Parietal lobe (tissue), 2 donors: ENCODE measurements around a stretch of chr2.

GRCh38 chr2:138500537-138501033 is 985 bp upstream of the SPOPL start:
- RAMPAGE, long total RNA, result no peak

DNA sequence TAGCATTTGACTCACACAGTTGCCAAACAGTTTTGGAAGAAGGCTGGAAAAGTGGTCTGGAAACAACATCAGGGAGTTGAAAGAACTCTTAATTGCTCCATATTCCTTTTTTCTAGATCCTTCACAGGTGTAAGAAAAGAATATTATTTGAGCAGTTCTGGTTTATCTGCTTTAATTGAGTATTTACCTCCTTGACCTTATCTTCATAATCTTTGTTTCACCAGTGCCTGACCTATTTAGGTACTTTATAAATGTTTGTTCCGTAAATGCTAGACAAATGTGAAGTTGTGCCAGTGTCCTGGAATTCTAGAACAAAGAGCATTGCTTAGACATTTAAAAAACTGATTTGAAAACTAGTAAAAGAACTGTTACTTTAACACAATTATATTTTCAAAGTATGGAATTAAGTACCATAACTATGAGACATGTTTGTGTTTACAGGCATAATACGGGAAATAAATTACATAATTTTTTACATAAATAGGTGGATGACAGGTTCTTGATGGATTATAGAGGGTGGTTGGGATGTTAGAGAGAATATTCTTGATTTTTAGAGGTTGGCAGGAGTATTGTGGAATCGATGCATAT is 15.2 kb downstream of the SPOPL start:
- RAMPAGE, long total RNA, result no peak

GRCh38 chr2:142716417-142717113 is 160.9 kb upstream of the KYNU start:
- RAMPAGE, long total RNA, result no peak

- RAMPAGE, long total RNA, result no peak
These were observed 58.0 kb downstream of the KYNU start for GRCh38 chr2:142935432-142935936.

DNA sequence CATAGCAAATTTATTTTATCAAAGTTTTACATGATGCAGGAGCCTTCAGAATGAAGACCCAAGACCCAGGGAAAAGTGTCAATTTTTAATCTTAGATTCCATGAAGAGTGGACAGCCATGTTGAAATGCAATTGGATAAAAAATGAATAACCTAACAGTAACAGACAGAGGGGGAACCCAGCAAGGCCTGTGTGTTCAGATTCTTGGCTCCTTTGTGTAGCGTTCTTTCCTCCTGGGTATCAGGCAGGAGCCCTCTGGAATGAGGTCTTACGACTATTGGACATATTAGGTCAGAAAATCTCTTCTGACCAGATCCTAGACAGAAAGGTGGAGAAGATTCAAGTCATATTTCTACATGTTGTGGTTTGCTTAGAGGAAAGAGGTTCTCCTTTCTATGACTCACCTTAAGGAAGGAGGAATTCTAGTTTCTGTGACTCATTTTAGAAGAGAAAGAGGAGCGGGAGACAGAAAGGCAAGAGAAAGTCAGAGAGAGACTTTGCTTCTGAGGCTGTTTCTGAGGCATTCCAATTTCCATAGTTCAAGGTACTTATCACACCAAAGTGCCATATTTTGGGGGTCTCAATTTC is 431.2 kb downstream of the GTDC1 start:
- RAMPAGE, long total RNA, result no peak

DNA sequence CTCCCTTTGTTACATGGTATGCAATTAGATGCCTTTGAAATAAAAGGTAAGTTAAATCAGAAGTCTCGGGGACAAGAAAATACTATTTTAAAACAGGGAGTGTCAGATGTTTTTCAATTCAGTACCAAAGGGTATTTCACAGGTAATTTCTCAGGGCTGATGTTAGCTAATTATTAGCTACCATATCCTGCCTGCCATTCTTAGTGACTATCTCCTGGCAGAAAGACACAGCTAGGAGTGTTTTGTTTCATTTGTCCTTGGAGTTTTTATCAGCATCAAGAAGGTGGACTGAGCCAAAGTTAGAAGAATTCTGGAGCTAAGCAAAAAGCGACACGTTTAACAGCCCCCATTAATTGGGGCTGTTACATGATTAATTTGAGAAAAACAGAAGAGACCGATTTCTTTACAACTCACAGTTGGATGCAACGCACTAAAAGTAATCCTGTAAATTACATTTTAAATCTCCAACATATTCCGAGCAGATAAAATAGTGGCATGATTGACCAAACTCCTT is 397.7 kb downstream of the GTDC1 start:
- RAMPAGE, long total RNA, result no peak

- RAMPAGE, long total RNA, result no peak
These were observed 395.6 kb downstream of the GTDC1 start for GRCh38 chr2:143936584-143937218.

- RAMPAGE, long total RNA, result no peak
These were observed 234.5 kb downstream of the GTDC1 start for GRCh38 chr2:144097607-144098389.

DNA sequence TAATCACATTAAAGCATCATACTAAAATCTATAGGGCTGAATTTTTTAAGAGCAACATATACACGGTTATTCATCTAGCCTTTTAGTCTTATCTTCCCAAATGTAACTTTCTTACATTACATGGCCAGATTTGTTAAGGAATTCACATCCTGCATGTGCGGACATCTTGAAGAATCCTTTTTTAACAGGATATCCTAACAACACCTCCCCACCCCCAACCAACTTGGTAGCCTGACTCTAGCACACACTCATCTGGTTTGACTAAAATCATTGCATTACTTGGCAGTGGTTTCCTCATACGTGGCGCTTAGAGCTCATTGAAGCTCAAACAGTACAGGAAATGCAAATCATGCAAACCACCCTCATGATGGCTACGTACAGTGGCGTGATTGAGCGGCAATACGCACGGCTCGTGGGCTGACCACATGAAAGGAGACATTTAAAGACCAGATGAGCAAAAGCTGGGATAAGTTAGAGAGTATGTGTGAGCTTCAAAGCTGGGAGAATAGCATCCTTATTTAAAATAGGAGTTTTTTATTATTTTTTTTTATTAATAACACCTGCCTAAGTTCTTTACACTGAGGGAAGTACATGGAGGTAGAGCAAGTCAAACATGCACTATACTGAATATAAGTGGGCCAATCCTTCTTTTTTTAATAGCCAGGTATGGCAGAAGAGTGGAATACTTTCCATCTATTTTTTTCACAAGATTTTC is 148.6 kb downstream of the GTDC1 start:
- RAMPAGE, long total RNA, result no peak

DNA sequence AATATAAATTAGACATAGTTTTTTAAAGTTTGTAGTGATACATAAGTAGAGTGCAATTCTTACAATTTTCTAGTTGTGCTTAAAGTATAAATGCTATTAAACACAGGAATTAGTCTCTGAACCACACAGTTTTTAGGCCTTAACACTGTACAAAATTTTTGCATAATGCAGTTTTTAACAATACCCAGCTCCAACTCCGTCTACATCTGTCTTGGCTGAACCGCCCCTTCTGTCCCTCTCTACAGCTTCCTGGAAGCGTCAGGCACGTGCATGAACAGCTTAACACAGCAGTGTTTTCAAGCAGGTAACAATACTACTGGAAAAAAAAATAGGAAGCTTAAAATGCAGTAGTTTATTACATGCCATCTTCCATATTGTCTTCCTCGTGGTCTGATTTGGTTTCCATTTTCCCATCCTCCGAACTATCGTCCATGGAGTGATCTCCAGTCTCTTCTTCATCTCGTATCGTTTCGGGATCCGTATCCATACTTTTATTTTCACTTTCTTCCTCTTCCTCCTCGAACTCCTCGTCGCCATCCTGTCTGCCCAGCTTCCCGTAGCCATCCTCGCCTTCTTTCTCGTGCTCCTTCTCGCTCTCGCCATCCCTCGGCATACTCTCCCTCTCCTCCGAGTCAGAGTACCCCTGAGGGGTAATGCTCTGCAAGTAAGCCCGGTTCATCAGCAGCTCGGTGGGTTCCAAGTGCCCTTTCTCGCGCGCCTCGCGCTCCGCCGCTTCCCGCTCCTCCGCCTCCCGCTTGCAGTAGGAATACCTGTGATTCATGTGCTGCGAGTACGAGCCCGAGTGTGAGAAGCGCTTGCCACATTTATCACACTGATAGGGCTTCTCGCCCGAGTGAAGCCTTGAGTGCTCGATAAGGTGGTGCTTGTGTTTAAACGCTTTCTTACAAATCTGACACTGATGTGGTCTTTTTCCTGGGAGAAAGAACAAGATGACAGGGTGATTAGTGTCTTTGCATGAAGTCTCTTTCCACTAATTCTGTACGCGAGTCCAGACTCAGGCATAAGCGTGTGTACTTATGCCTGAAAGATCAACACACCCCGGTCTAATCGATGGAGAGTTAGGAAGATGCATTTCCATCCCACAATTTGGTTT is 57.1 kb upstream of the GTDC1 start:
- RAMPAGE, long total RNA, result no peak

GRCh38 chr2:144435732-144436381 is 84.1 kb downstream of the ZEB2 start:
- RAMPAGE, long total RNA, result no peak

DNA sequence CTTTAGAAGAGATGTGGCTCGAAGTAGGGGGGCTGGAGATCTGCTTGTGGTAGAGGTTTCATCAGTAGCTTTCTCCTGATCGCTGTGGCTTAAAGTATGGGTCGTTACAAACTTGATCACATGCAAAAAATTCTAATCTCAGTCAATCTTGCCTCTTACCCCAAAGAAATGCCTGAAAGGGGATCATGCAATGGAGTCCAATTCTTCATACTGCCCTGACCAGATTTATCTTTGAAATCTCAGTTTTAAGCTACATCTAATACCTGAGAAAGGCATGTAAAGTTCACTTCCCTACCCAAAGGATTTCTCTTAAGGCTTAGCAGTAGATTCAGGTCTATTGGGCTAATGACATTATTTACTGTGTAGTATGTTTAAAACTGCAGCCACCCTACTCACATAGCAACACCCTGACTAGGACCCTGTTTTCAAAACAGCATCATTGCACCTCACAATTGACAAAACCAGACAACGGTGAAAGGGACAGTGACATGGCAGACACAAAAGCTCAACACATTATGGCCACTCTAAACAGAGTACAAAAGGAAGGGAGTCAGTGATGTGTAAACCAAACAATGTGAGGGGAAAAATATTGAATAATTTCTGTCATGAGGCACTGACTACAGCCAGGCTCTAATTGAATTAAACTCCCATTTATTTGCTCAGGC is 81.3 kb downstream of the ZEB2 start:
- RAMPAGE, long total RNA, result no peak

DNA sequence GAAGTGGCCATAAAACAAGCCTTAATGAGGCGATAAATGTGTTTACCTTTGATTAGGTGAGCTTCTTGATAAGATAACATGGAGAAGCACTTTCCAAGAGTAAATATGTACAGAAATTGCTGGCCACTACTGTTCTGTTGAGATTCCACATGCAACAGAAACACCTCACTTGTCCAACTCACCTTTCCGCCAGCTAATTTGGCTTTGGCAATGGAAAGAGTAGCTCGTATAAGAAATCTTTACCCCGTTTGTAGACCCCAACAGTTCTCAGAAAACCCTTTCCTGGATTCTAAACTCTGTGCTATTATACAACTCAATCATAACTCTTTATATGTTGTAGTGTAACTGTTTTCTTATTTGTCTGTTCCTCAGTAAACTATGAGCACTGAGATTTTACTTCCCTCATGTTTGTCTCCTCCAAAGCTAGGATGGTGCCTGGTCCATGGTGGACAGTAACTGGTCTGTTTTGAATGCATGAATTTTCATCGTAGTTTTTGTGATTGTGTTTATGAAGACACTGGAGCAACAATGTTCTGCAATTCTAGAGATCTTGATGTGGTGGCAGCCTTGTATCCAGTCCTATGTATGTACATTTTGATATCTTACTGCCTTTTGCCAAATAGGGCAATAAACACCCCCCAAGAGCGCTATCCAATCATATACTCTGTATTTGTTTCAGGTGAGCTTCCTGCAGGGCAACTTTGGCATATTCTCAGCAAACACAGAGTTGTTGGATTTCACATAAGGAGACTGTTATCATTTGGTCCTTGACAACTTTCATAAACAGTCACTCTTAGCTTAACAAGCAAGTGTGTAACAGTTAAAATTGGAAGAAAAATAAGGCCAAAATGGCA is 54.8 kb downstream of the ZEB2 start:
- RAMPAGE, long total RNA, result no peak

GRCh38 chr2:144481988-144482223 is 38.0 kb downstream of the ZEB2 start:
- RAMPAGE, long total RNA, result no peak

DNA sequence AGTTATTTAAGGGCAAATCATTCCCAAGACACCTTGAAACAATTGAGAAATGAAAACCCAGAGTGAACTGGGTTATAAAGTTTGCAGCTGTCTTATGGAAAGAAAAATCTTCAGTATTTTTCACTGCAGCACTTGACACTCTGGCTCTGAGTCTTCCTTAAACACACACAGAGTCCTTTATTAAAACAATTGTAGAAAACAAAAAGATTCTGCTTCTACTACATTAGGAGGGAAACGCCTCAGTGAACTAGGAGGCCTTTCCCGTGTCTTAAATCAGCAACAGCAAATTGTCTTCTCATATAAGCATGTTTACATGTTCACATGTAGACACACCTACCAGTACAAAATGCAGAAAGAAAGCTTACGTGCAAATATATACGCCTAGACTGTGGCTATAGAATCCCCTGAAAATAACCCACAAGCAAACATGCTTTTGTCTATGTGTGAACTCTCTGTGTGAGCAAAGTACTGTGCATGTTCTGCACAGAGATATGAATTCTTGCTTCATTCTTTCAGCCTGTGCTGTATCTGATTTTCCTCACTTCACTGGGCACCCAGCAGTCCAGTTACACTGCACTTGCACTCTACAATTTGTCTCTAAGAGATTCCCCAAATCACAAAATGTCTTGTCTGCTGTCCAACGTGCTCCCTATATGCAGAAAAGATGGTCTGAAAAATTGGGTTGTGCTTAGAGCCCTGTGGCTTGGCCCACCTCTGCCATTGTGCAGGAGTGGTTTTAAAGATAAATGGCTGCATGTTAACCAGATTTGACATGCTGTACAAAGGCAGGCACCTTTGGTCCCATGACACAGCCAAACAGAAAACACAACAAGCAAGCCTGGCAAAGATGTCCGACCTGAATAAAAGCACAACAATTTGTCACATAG is 24.5 kb downstream of the ZEB2 start:
- RAMPAGE, long total RNA, result no peak

DNA sequence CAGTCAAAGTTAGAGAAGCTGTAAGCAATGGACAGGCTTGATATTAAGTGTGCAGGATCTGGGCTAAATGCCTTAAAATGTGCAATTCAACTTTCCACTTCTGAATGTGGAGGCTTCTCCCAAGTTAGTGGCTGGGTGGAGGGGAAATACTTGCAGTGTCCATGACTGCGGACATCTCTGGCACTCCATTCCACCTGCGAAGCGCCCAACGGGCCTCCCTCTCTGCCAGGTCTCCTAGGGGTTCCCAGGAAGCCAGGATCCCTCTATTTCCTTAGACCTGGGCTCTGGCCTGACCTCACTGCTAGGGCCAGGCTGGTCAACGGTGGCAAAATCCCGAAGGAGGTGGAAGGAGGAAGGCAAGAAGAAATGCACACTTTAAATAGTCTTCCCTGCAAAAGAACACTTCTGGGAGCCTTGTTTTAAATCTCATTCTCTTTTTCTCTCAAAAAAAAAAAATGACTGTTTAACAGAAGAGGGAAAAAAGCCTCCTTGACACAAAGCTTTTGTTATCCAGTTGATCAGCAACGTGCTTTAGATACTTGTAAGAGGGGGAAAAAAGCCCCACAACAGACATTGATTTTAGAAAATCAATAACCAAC is 5.1 kb downstream of the ZEB2 start:
- RAMPAGE, long total RNA, result no peak

DNA sequence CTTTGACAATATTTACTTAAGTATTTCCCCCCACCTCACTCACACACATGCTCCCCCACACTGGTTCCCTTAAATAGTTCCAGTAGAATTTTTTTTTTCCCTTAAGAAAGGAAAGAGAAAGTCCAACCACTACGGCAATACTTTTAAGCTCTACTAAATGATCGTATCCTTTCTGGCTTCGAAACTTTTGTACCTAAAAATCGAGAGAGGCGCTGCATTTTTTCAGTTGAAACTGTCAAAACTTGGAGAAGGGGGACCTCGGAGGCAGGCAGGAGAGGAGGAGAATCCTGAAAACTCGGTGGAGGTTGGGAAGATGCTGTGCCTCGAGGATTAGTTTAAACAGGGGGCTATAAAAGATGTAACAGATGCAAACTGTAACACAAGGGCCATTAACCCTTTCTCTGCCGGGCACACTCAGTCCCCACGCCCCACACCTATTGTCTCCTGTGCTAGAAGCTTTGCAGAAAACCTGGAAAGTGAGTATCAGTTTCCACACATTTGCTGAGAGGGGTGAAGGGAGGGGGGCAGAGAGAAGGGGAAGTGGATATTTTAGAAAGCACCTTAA is 1.7 kb downstream of the ZEB2 start:
- RAMPAGE, long total RNA, result no peak

GRCh38 chr2:144642944-144643170 is 122.9 kb upstream of the ZEB2 start:
- RAMPAGE, long total RNA, result no peak

DNA sequence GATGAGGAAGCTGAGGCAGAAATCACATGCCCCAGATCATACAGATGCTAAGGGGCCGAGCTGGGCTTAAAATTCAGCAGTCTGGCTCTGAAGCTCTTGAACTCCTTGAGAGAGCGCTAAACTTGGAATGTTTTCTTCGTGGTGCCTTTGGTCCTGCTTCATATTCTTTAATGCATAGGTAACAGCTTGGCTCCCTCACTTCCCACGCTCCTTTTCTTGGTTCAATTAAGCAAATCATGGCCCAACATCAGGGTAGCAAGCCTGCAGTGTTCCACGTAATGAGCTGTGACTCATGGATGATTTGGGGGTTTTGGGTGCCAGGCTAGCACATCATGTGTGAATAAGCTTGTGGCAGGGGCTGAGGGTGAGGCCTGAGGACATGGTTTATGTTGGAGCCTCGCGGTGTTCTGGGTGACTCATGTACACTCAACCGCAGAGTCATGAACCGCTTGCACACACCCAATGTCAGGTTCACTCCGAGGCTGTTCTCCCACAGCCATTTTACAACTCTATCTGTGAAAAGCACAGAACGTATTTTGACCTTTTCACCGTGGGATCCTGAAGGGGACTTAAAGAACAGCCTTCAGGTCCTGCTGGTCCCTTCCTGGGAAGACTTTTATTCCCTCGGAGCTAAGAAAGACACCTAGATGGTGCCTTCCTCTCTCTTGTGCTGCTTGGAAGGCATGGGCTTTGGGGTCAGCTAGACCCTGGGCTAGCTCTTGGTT is 139.8 kb upstream of the ZEB2 start:
- RAMPAGE, long total RNA, result no peak

- RAMPAGE, long total RNA, result no peak
These were observed 173.4 kb upstream of the ZEB2 start for GRCh38 chr2:144693160-144693825.